Measurements from ENCODE around the genes CPM and PTPRR.

- PRO-cap: no peak
These were observed 11.3 kb upstream of the NUP107 start for GRCh38 chr12:68675475-68675963.

DNA sequence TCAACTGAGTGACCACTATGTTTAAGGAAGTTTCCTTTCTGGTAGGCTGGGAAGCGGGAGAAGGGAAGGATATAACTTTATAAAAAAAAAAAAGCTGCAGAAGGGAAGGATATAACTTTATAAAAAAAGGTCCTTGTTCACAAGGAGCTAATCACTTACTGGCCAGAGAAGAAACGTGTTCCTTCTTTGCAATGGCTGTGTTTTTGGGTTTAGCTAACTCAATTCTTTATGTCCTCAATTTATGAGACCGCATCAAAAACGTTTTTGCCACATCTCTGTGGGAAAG lies 1.1 kb upstream of the MDM2 start:
- PRO-cap: no peak

DNA sequence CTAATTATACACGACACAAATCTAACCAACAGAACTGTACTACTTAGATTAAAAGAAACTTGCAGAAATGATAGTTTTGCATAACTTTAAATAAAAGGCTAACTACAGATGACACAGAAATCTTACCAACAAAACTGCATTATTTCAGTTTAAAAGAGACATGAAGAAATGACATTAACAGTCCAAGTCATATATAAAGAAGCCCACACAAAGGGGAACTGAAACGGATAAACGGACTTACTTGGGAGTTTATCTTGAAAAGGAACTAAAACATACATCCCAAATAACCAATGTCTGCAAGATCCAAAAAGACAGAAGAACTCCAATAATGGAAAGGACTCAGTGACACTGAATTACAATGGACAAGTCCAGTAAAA lies 868 bp downstream of the CPM start:
- PRO-cap: no peak

DNA sequence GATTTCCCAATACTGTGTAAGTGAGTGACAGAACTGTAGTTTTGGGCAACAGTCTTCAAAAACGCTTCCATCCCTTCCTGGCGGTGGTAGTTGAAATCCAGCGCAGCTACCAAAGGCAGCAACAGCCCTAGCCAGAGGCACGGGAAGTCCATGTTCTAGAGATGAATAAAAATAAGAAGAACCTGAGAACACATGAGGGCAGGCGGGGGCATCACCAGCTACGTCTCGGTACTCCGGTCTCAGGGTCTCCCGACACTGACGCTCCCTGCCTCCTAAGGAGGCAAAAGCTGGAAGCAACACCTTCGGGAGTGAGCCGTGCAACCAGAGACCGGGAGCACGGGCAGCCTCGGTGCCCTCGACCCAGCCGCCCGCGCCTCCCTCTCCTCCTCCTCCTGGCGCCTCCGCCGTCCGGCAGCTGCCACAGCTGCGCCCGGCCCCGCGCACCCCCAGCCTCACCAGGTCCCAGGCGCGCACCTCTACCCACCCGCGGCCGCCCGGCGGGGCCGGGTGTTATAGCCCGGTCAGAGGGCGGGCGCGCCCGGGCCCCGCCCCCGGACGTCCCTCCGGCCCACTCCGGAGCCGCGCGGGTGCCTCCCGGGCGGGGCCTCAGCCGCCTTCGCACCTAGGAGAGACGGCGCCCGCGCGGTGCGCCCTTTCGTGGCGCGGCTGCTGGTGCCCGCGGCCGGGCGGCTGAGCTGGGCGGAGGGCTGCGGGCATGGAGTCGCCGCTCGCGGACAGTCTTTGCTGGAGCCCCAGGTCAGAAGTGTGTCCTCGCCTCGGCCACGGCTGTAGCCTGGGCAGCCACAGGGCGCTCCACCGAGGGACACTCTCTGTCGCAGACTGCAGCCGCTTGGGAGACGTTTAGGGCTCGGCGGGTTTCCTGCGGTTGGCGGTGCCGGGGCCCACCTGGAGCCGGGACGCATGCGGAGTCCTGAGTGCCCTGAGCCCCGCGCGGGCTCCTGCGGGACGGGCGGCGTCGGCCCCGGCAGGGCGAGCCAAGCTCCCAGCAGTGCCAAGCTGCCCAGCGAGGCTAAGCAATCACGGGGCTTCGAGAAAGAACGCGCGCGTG lies at the start of gene CPM:
Gene CPM, minus strand, starts transcription at position 486 of the 1,069 bp plus-strand sequence.
- PRO-cap: no peak

DNA sequence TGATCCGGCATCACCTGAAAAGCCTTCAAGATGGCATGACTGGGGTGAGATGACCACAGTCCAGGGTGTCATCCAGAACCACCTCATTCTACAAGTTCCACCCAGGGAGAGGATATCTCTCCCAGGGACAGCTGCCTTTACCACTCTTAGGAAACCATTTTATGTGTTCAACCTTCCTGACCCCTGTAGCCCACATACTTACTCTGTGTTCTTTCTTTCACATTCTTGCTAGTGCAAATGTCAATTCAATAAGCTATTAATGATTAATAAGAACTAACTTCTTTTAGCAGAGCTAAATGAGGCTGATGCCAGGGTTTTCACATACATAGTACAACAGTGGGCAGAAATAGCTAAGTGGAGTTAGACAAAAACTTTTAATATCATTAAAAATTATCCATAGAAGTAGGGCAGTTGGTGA lies 43.5 kb upstream of the CPM start:
- PRO-cap: no peak

- PRO-cap: no peak
These were observed 19.2 kb downstream of the CPSF6 start for GRCh38 chr12:69258452-69259082.

DNA sequence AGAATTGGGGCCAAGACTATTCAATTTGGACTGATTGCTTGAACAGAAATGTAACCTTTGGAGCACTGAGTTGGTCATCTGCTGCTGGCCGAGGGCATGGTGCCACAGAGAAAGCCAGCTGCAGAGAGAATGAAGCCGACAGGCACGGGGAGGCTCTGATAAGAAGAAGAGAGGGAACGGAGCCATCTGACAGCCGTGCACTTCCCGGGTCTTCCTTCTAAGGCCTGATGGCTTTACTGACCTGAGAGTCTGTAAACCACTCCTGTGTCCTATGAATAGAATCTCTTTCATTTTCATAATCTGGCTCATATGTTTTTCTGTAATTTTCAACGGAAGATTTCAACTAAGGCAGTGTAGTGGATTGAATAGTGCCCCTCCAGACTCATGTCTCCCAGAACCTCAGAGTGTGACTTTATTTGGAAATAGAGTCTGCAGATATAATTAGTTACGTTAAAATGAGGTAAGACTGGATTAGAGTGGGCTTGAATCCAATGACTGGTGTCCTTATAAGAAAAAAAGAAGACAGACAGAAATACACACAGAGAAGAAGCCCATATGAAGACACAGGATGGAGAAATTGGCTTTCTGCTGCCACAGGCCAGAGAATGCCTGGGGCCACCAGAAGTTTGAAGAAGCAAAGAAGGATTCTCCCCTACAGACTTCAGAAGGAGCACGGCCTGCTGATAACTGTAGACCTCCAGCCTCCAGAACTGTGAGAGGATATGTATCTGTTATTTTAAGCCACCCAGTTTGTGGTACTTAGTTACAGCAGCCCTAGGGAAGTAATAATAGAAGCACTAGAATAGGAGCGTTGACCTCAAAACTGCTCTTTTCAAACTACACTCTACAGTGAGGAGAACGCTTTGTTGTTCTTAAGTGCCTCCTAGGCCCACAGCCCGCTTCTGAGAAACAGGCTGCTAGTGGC lies 38.9 kb upstream of the FRS2 start:
- PRO-cap: no peak

DNA sequence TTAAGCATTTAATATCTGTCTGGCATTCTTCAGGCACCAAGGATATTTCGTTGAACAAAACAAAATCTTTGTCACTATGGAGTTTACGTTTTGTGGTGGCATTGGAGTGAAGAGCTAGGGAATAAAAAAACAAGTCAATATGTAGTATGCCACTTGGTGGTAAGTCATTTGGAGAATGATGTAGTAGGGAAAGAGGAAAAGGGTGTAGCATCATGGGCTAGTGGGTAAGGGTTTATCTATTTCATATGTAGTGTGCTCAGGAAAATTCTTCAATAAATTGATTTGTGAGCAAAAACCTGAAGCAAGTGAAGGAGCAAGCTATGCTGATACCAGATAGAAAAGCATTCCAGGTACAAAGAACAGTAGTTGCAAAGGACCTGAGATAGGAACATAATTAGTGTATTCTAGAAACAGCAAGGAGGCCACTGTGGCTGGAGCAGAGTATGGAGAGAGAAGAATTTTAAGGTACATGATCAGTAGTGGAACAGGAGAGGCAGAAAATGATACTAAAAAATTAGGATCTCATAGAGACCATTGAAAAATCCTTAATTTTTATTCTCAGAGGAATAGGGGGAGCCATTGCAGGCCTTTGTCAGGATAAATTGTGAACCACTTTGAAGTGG lies 41.8 kb upstream of the CCT2 start:
- PRO-cap: no peak

DNA sequence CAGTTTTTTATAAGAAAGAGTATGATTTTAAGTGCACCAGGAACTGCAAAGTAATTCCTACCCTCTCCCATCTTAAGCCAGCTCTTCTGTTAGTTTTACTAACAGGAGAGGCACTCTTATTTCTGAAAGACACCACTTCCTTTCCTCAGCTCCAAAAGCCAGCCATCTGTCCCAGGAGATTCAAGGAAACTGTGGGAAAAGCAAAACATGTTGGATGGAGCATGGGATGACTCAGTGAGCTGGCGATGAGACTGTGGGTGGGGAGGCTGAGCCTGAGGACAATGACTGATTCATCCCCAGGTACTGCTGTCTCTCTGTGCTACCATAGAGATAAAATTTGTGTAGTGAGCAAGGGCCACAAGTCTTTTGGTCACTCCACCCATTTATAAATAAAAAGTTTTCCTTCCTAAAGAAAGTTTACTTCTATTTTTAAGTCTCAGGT lies 141.4 kb downstream of the MYRFL start:
- PRO-cap: no peak

DNA sequence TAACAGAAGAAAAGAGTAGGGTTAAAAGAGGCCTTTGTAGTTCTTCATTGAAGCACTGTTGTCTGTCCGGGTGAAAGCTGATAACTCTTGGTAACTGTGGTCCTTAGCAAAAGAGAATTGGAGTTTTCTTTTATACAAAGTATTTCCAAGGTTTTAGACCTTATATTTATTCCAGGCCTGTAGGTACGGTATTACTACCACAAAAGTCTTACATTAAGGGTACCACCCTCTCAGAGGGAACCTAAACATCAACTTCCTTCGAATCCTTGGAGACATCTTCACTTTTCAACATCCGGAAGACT lies 1.1 kb downstream of the CNOT2 start:
- PRO-cap: no peak

- PRO-cap: no peak
These were observed 47.2 kb downstream of the PTPRB start for GRCh38 chr12:70589959-70590403.

GRCh38 chr12:70608646-70609060 lies 28.6 kb downstream of the PTPRB start:
- PRO-cap: no peak

- PRO-cap: no peak
These were observed 27.3 kb downstream of the PTPRB start for GRCh38 chr12:70609543-70610703.

- PRO-cap: no peak
These were observed 119.0 kb upstream of the PTPRB start for GRCh38 chr12:70756106-70756660.

DNA sequence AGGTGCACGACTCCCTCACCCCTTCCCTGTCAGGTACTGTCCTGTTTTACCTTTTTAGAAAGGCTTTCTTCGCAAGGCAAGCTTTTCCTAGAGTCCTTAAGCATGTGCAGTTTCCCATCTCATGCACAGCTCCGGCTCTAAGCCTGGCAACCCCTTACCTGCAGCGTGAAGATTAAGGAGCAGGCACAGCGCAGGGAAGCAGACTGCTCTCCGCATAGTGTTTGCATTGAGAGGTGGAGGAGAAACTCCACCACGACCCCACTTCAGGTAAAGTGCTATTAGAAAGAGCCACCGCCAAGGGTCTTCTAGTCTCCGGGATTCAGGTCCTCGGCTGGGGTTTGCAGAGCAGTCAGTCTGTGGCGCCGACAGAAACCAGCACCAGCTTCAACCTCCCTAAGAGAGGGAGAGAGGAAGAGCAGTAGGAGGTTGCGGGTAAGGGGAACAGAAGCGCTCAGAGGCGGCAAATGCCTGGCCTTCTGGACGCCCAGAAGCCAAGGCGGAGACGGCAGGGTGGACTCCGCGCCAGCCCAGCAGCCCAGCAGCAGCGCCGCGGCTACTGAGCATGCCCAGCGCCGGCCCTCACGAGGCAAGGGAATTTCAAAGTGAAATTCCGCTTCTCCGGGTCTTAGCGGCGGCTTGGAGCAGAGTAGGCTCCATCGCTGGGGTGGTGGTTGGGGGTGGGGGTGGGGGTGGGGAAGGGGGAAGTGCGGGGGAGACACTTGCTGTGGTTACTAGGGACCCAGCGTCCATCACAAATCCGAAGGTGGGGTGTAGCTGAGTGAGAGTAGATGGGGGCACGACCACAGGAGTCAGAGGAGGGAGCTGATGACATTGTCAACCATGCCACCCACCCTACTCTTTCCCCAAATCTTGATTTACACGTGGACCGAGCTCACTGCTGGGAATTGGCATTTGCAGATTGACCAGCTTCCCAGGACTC lies at the start of gene PTPRR:
Gene PTPRR, minus strand, starts transcription at position 564 of the 940 bp plus-strand sequence.
- PRO-cap: no peak

GRCh38 chr12:71141265-71141603 lies 16.6 kb downstream of the TSPAN8 start:
- PRO-cap: no peak

- PRO-cap: no peak
These were observed 2.0 kb upstream of the TSPAN8 start for GRCh38 chr12:71159745-71160341.

DNA sequence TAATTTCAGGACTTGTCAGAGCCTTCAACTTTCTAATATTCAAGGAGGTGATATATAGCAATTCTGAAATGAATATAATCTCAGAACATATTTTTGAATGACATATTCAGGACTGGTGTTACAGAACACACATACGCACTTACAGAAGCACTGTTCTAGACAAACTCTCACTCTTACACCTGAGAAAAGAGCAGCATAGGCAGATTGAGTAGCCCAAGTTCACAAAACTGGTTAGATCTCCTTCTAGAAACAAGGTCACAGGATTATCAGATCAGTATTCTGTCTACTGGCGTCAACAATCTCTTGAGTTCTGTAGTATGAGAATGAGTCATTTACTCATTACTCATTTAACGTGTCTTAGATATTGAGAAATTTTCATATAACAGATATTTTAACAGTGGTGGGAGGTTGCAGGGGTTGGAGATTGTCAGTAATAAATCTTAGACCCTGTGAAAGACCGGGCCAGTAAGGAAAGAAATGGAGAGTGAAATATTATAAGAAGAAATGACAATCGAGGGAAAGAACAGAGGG lies 2.8 kb upstream of the TSPAN8 start:
- PRO-cap: no peak

GRCh38 chr12:71161474-71161887 lies 3.7 kb upstream of the TSPAN8 start:
- PRO-cap: no peak

DNA sequence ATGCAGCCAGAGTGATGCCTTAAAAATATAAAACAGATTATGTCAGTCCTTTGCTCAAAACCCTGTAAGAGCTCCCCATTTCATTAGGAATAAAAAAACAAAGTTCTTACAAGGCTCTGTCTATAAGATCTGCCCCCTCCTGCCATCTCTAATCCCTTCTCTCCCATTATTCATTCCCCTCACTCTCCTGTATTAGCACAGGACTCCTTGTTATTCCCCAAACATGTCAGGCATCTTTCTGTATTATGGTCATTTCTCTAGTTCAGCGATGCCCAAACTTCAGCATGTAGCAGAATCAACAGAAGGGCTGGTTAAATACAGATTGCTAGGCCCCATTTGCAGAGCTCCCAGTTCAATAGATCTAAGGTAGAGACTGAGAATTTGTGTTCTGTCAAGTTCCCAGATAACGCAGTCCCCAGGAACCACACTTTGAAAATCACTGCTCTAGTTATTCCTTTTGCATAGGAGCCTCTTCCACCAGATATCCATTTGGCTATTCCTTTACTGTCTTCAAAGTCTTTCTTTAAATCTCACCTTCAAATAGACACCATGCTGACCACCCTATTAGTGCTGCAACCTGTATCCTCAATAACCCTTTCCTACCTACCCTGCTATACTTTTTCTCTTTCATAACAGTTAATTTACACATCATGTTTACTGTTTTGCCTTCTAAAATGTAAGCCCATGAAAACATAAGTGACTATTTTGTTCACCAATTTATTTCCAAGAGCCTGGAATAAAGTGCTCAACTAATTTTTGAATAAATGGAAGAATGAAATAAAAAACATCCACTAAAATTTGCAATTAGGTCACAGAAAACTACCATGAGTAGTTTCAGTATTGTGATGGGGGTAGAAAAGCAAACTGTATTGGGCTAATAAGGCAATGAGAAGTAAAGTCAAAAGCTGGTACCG lies 12.6 kb downstream of the ZFC3H1 start:
- PRO-cap: no peak

Data from SEM (cell line).